Testis (tissue), 5 donors: ENCODE data around the genes F10, PCID2 and ATP4B.

GRCh38 chr13:112897925-112898136 is 71.2 kb upstream of the MCF2L start:
- PRO-cap, 3 experiments = no peak in any of the 3 experiments
- RAMPAGE, long total RNA, 2 experiments = no peak in any of the 2 experiments
- RRBS = no CpG with 5 or more reads among the region's 10 CpGs

- PRO-cap, 3 experiments = no peak in any of the 3 experiments
- RAMPAGE, long total RNA, 2 experiments = no peak in any of the 2 experiments
- RRBS = no CpG with 5 or more reads among the region's 3 CpGs
Observed at GRCh38 chr13:112952019-112952269, 17.1 kb upstream of the MCF2L start.

GRCh38 chr13:112968022-112968968 is 719 bp upstream of the MCF2L start:
- PRO-cap, 3 experiments = no peak in any of the 3 experiments
- RAMPAGE, long total RNA, 2 experiments = no peak in any of the 2 experiments
- RRBS = 1% methylated on average over 9 of the region's 60 CpGs

- PRO-cap, 3 experiments = peak in 1 of 3 experiments; most common plus-strand start chr13:112983711 (in 1); most common minus-strand start chr13:112983554 (in 1)
- RAMPAGE, long total RNA, 2 experiments = no peak in any of the 2 experiments
- RRBS = 87% methylated on average over 3 of the region's 27 CpGs
Observed at GRCh38 chr13:112983332-112984111, 14.5 kb downstream of the MCF2L start.

DNA sequence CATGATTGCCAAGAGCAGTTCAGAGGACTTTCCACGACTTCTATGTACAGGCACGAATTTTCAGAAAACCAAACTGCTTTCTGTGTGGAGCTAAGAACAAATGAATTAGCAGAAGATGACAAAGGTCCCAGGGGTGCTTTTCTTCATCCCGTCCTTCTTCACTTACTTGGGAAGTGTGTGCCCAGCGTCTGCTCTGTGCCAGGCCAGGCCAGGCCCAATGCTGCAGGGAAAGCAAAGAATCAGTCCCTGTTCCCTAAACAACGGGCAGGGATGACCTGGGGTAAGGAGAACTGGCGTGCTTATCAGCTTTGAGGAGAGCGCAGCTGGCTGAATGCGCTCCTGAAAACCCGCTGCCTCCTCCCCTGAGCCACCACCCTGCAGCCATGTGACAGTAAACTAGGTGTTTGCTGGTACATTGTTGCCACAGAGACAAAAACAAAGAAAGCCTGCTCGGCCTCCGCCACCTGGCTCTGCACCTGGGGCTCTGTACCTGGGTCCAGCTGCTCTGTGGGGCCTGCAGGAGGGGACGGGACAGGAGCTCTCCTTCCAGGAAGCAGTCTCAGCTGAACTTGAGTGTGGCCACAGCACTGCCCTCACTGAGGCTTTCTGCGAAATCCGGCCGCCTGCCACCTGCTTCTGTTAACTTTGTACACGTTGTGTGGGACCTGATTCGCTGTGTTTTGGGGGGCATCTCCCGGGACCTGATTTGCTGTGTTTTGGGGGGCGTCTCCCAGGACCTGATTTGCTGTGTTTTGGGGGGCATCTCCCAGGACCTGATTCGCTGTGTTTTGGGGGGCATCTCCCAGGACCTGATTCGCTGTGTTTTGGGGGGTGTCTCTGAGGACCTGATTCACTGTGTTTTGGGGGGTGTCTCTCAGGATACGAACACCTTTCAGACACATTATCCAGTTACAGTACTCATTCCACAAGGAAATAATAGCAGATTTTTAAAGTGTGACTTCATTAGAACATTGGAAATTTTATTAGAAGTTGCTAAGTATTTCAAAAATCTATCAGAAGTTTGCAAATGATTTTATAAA is 21.9 kb downstream of the MCF2L start:
- PRO-cap, 3 experiments = no peak in any of the 3 experiments
- RAMPAGE, long total RNA, 2 experiments = no peak in any of the 2 experiments
- RRBS = 92% methylated on average over 4 of the region's 22 CpGs

DNA sequence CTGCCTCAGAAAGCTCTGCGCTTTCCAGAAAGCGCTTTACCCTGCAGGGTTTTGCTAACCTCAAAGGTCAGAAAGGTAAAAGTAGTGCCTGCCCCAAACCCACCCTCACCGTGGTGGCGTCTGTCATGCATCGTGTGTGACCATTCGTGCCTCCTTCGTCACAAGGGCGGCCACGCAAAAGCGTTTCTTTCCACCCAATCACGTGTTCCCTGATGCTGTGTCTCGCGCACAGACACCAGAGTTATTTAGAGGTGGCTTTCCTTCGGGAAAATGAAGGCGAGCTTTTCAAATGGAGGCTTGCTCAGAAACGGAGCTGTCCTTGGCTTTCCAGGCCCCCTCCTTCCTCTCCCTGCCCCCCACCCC is 15.5 kb upstream of the F7 start:
- PRO-cap, 3 experiments = no peak in any of the 3 experiments
- RAMPAGE, long total RNA, 2 experiments = no peak in any of the 2 experiments
- RRBS = no CpG with 5 or more reads among the region's 16 CpGs

DNA sequence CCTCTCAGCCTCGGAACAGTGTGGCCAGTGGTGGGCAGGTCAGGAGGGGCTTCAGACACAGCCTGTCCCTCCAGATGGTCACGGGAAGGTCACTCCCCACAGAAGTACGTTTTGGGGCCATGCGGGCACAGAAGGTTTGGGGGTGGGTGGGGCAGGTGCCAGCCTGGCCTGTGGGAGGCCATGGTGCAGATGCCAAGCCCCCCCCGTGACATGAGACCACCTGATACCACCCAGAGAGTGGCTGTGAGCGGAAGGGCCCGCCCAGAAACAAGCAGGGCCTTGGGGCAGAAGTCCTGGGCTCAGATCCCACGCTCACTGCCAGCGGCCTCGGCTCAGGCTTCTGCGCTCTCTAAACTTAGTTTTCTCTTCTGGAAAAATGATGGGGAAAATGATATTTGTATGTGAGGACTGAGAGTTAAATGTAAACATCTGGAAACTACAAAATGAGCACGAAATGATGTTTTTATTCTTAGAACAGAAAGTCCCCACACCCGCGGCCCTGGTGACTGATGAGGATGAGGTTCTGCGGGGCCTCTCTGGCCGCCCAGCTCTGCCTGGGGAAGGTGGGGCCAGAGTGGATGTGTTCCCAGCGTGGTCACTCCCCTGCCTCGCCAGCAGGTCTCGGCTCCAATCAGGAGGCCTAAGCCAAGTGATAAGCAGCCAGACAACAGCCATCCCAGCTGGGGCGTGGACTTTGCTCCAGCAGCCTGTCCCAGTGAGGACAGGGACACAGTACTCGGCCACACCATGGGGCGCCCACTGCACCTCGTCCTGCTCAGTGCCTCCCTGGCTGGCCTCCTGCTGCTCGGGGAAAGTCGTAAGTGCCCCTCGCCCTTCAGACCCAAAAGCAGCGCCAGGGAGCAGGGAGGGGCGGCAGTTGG is at the start of gene F10:
Gene F10 (plus strand): TSS at position 691 of the 881 bp plus-strand sequence.
- PRO-cap, 3 experiments = peak in 3 of 3 experiments; most common plus-strand start position 705 of the sequence (in 2); most common minus-strand start position 552 of the sequence (in 3)
- RAMPAGE, long total RNA, 2 experiments = start-site peak on the plus strand in 2 of 2 experiments, centred at positions 714 to 727 of the sequence, 89 to 221 reads per replicate
- RRBS = no CpG with 5 or more reads among the region's 28 CpGs

DNA sequence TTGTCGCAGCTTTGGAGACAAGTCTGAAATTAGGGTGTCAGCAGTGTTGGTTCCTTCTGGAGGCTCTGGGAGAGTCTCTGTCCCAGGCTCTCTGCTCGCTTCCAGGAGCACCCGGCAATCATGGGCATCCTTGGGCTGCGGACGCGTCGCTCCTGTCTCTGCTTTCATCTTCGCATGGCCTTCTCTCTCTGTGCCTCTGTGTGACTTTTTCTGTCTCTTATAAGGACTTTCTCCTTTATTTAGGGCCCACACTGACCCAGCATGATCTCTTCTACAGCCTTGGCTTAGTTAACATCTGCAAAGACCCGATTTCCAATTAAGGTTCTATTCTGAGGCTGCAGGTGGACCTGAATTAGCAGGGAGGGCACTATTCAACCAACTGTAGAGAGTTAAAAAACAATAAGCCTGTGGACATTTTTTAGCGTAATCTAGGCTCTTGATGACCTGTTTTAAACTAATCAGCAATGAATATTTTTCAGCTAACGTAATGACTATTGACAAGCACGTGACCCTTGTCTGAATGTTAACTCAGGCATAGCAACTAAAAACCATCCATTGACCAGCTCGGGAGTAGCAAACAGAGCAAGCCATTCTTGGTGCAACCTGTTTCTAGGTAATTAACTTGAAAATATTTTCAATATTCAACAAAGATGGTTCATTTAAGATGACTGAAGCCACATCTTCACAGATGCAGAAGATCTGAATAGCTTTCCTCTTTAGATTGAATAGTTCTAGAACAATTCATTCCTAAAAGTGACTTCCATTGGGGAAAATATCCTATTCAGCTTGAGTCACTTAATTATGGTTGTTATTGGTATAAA is 15.2 kb downstream of the F10 start:
- PRO-cap, 3 experiments = no peak in any of the 3 experiments
- RAMPAGE, long total RNA, 2 experiments = no peak in any of the 2 experiments
- RRBS = no CpG with 5 or more reads among the region's 13 CpGs

DNA sequence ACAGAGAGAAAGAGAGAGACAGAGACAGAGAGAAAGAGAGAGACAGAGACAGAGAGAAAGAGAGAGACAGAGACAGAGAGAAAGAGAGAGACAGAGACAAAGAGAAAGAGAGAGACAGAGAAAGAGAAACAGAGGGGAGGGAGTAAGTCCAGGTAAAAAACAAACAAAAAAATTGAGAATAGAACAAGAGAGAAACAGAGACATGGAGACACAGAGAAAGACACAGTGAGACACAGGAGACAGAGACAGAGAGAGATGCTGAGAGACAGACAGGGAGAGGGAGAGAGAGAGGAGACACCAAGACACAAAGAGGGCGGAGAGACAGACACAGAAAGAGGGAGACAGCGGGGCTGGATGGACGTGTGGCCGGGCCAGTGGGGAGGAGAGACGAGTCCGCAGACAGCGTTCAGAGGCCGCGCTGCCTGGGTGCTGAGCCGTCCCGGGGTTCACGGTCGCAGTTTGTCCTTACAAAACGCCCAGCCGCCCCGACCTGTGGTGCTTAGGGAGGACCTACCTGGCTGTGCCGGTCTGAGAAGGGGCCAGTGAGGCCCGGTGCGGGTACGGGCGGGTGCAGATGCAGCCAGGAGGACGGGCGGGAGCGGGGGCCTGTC is 5.7 kb upstream of the PROZ start:
- PRO-cap, 3 experiments = peak in 3 of 3 experiments; most common plus-strand start position 398 of the sequence (in 3); most common minus-strand start position 306 of the sequence (in 1)
- RAMPAGE, long total RNA, 2 experiments = start-site peak on the plus strand in 1 of 2 experiments, centred at position 401 of the sequence, 6 reads per replicate
- RRBS = 5% methylated on average over 15 of the region's 24 CpGs

- PRO-cap, 3 experiments = peak in 3 of 3 experiments; most common plus-strand start chr13:113209108 (in 3); most common minus-strand start chr13:113208963 (in 3)
- RAMPAGE, long total RNA, 2 experiments = start-site peak on the minus strand in 2 of 2 experiments, at chr13:113208646-113209046 at its widest, 30 to 742 reads per replicate
- RRBS = 2% methylated on average over 28 of the region's 77 CpGs
Observed at GRCh38 chr13:113208541-113209209, at the start of gene PCID2. Gene PCID2, minus strand, starts transcription at chr13:113208669.

DNA sequence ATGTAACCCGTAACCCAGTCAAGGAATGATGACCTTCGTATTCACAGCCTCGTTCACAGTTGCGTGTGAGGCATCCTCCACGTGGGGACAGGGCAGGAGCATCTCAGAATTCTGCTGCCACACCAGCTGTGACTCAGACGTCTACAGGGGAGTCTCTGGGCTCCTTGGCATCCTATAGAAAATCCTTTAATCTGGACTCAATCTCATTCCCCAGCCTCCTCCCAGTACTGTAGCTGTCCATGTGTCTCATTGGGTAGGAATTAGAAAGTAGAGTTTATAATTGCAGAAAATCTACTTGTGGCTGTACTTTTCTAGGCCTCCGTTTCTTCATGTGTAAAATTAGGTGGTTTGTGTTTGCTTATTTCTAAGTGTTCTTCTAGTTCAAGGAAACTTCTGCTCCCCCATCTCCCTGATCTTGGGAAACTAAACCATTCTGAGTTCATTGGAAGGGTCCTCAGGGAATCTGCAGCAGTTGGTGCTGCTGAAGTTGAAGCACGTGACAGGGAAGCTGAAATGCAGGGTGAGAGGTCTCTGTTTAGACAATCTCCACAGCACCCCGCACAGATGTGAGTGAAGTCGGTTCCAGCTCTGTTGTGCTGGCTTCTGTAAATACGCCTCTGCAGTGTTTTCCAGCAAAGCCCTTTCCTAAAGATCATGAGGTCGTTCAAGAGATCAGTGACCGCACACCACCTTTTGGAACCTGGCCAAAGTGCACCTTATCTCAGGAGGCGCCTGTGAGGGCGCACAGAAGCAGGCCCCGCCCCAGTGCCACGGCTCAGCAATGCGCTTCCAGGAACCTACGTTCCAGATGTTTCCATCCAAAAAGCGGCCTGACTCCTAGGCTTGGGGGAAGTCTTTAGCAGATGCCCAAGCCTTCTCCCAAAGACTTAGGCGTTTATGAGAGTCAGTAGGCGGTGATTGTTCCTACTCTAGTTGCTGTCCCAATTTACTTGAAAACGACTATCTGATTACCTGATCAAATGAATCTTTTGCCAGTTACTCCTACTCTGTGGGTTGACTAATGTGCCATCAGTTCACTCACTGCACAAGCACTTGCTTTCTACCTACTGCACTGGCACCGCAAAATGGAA is 10.6 kb downstream of the CUL4A start:
- PRO-cap, 3 experiments = no peak in any of the 3 experiments
- RAMPAGE, long total RNA, 2 experiments = no peak in any of the 2 experiments
- RRBS = no CpG with 5 or more reads among the region's 24 CpGs

DNA sequence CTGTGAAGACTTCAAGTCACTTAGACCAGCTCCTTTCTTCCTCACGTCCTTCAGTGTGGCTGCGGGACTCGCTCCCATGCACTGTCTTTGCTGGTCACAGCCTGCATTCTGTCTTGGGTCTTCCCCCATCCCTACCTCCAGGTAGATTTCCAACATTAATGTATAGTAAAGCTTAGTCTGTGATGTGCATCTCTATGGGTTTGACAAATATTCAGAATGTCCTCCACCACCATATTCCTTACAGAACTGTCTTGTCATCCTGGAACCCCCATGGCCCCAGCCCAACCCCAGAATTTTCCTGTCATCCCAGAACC is 6.8 kb upstream of the LAMP1 start:
- PRO-cap, 3 experiments = no peak in any of the 3 experiments
- RAMPAGE, long total RNA, 2 experiments = no peak in any of the 2 experiments
- RRBS = no CpG with 5 or more reads among the region's 3 CpGs

DNA sequence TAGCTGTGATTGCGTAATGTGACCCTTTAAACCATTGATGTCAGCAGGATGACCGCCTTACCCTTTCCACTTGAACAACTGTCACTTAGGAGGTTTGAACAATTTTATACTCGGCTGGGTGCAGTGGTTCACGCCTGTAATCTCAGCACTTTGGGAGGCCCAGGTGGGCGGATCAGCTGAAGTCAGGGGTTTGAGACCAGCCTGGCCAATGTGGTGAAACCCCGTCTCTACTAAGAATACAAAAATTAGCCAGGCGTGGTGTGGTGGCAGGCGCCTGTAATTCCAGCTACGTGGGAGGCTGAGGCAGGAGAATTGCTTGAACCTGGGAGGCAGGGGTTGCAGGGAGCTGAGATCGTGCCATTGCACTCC is 3.0 kb downstream of the LAMP1 start:
- PRO-cap, 3 experiments = no peak in any of the 3 experiments
- RAMPAGE, long total RNA, 2 experiments = no peak in any of the 2 experiments
- RRBS = no CpG with 5 or more reads among the region's 10 CpGs

GRCh38 chr13:113319165-113319981 is 22.3 kb downstream of the LAMP1 start:
- PRO-cap, 3 experiments = peak in 3 of 3 experiments; most common minus-strand start chr13:113319537 (in 3)
- RAMPAGE, long total RNA, 2 experiments = no peak in any of the 2 experiments
- RRBS = no CpG with 5 or more reads among the region's 27 CpGs

- PRO-cap, 3 experiments = no peak in any of the 3 experiments
- RAMPAGE, long total RNA, 2 experiments = no peak in any of the 2 experiments
- RRBS = no CpG with 5 or more reads among the region's 54 CpGs
Observed at GRCh38 chr13:113321313-113322585, 24.7 kb downstream of the LAMP1 start.

- PRO-cap, 3 experiments = no peak in any of the 3 experiments
- RAMPAGE, long total RNA, 2 experiments = no peak in any of the 2 experiments
- RRBS = 74% methylated on average over 15 of the region's 47 CpGs
Observed at GRCh38 chr13:113401294-113402196, 37.6 kb upstream of the GRTP1 start.

- PRO-cap, 3 experiments = no peak in any of the 3 experiments
- RAMPAGE, long total RNA, 2 experiments = no peak in any of the 2 experiments
- RRBS = 91% methylated on average over 5 of the region's 15 CpGs
Observed at GRCh38 chr13:113408049-113408707, 44.2 kb upstream of the GRTP1 start.

DNA sequence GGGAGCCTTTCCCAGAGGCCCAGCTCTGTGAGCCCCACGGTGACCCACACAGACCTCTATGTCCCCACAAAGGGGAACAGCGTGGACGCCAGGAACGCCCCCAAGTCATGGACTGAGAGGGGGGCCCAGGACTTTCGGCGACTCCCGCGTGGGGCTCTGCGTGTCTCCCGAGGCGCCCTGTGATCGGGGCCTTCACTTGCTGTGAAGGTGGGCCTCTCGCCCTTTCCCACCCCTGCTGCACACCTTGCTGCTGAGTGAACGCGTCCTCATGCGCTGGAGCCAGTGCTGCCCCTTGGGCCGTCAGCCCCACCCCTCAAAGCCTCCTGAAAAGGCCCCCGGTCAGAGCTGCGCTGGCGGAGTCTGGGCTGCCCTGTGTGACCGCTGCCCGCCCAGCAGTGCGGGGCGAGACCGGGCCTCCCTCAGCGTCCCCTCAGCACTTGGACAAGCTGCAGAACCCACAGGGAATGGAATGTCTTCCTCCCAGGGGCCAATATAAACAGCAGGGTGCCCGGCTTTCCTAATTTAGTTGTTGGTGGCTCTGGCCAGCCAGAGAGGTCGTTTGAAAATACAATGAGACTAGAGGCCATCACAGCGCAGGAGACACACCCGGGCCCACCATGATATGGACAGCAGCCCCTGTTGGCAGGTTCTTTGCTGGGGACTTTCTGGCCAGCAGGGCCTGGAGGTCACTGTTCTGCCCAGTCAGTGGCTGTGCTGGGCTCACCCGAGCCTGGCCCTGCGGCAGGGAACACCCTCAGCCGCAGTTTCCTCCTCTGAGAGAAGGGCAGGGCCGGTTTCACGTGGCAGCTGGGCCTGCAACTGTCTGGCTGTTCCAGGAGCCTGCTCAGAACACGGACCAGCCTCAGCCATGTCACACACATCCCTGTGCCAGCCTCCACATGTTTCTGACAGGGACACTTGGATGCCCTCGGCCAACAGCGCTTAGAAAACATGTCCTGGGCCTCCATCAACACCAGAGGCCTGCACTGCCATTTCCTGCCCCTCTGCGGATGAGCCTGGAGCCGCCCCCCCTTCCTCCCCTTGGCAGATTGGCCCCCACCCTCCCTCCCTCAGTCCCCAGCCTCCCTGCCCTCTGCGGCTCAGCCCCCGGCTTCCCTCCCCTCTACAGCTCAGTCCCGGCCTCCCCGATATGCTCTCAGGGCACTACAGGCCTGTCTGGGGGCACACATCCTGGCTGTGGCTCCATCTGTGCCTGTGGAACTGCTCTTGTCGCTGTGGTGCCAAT is 39.5 kb downstream of the ADPRHL1 start:
- PRO-cap, 3 experiments = no peak in any of the 3 experiments
- RAMPAGE, long total RNA, 2 experiments = no peak in any of the 2 experiments
- RRBS = 89% methylated on average over 12 of the region's 45 CpGs

- PRO-cap, 3 experiments = no peak in any of the 3 experiments
- RAMPAGE, long total RNA, 2 experiments = no peak in any of the 2 experiments
- RRBS = no CpG with 5 or more reads among the region's 13 CpGs
Observed at GRCh38 chr13:113547554-113548032, 37.0 kb upstream of the TFDP1 start.

DNA sequence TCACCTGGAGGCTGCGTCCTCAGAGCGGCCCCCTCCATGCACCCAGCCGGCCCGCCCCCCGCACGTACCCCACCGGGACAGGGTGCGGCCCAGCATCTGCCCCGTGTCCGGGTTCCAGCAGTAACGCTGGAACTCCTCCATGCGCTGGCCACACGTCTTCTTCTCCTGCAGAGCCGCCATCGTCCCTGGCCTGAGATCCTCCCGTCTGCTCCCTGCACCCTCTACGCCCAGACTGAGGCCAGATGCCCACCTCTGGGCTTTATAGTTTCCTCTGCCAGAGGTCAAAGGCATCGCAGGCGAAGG is at the start of gene ATP4B:
Gene ATP4B (minus strand): TSS at position 234 of the 303 bp plus-strand sequence.
- PRO-cap, 3 experiments = no peak in any of the 3 experiments
- RAMPAGE, long total RNA, 2 experiments = no peak in any of the 2 experiments
- RRBS = no CpG with 5 or more reads among the region's 19 CpGs